ENCODE results near the gene TRMT11.

DNA sequence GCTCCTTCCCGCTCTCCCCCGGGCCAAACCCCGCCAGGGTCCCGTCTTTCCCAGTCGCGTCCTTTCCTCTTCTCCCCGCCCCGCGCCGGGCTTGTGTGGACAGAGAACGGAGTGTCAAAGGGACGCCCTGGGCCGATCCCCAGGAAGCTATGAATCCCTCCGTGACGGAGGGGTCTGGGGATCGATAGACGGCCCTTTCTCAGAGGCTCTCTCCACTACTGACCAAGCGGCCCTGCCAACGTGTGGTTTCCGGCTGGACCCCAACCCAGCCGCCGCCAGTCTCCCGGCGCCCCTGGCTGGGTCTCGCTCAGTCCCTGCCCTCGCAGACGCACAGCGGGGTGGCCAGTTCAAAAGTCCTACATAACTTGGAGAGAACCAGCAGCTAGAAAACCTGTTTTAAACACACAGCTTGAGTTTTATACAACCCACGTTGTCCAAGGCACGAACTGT lies 1.2 kb upstream of the HEY2 start:
- PRO-cap: bidirectional peak, plus-strand start at position 310 of the sequence, minus-strand start at position 234 of the sequence
- RAMPAGE, long total RNA, 2 experiments: no peak in any of the 2 experiments

DNA sequence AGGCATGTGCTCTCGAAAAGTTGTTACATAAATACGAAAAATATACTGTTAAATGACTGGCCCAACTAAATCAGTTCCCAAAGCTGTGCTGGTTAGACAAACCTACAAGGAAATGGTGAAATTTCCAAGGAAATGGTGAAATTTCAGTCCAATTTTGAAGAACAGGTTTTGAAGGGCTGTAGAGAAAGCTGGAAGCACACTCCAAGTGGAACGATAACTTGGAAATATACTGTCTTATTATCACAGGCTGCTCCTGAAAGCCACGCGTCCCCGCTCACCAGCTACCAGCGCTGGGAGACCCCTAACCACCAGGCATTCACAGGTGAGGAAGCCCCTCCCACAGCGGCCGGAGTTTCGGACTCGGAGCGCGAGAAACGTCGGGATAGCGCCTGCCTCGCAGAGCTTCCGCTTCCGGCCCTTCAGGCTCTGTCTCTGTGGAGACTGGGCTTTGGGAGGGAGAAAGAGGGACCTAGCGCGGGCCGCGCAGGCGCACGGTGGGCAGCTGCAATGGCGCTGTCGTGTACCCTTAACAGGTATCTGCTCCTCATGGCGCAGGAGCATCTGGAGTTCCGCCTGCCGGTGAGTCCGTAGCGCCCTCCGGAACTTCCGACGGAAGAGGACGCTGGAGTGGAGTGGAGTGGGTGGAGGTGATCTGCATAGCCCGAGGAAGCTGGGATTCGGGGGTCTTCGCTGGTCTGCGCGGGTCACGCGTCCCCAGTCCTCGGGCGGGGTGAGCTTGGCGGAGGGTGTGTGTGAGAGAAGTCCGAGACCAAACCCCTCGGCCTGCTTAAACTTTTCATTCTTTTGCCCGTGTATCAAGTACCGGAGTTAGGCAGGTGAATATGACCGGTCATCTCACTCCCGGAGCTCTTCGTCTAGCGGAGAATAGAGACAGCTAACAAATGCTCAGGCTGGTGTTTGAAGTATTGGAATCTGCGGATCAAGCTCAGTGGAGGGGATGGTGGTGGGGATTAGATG lies at the start of gene TRMT11:
TRMT11 (plus strand) TSS at position 497 of the 978 bp plus-strand sequence.
- PRO-cap: bidirectional peak, plus-strand start at position 422 of the sequence, minus-strand start at position 434 of the sequence
- RAMPAGE, long total RNA, 2 experiments: start-site peak on the plus strand in 2 of 2 experiments, centred at positions 467 to 492 of the sequence, 159 to 312 reads per replicate

DNA sequence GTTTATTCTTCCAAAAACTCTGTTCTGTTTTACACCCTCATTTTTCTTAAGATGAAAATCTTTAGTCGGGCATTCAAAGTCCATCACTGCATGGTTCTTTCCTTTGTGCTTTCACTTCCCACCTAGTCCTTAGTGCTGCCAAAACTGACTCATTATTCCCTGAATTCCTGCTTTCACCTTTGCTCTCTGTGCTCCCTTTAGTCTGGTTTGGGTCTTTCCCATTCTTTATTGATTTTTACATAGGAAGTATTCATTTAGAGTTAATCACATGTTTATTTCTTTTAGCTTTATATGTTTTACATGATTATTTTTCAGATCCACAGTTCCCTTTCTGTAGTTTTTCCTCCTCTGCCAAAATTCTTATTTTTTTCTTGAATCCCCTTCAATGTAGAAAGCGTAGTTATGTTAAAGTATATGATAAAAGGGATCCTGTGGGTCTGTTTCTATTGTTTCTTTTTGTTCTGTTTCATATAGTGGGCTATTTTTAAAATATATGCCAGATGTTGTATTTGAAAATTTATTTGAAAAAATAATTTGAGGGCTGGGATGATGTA lies 3.5 kb downstream of the TRMT11 start:
- PRO-cap: no peak
- RAMPAGE, long total RNA, 2 experiments: no peak in any of the 2 experiments

GRCh38 chr6:125994993-125995720 lies 8.8 kb downstream of the TRMT11 start:
- PRO-cap: no peak
- RAMPAGE, long total RNA, 2 experiments: no peak in any of the 2 experiments

DNA sequence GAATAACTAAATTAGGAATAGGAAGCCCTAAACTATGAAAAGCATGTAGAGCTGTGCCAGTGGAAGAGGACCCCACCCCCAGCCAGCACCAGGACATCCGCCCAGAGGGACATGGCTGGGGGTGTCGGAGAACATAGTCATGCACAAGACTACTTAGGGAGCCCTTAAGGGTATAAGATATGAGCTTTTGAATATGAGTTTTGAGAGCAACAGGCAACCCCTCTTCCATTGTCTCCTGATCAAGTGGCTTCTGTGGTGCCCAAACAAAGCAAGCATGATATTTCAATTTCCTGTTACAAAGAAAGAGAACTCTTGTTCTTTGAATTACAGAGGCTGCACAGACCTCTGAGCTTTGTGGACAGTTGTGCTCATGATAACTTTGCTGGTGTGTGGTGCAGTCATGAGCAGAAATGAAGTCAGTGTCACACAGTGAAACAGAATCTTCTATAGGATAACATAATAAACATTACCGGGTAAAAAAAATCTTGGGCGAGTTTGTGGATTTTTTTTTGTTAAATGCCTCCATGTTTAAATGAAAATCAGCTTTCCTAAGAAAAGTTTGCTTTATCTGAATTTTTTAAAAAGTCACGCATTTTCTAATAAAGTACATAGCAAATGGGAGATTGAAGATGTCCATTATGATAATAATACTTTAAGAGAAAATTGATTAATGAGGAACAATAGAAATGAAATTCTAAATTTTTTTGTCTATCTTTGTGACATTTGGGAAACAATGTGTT lies 66.9 kb upstream of the THEMIS start:
- PRO-cap: no peak
- RAMPAGE, long total RNA, 2 experiments: no peak in any of the 2 experiments

- PRO-cap: no peak
- RAMPAGE, long total RNA, 2 experiments: no peak in any of the 2 experiments
Observed at GRCh38 chr6:128491170-128491671, 29.2 kb downstream of the PTPRK start.

DNA sequence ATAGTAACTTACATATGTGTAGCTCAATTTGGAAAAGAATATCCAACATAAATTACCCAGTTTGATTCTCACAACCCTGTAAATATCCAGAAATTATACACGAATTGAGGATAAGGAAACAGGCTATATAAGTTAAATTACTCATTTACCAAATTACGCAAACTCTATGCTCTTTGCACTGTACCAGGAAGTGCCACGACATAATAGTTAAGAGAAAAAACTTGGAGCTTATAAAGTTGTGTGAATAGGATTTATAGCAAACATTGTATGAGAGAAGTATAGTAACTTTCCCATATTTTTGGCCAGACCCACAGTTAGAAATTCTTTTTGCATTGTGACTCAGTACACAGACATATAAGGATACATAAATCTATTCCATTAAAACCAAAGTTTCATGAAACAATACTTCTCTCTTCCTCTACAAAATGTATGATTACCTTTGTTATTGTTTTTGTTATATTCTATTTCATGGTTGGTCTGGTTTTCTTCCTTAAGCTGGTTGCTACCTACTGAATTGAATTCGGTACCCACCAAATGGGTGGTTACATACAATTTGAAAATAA lies 20.9 kb downstream of the PTPRK start:
- PRO-cap: no peak
- RAMPAGE, long total RNA, 2 experiments: no peak in any of the 2 experiments

DNA sequence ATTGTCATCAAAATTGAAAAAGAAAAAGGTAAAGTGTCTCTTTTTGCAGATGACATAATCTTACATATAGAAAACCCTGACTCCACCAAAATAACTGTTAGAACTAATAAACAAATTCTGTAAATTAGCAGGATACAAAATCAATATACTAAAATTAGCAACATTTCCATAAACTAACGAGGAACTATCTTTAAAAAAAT lies 182.4 kb downstream of the LAMA2 start:
- PRO-cap: no peak
- RAMPAGE, long total RNA, 2 experiments: no peak in any of the 2 experiments

GRCh38 chr6:129131003-129131781 lies 248.3 kb downstream of the LAMA2 start:
- PRO-cap: bidirectional peak, plus-strand start at chr6:129131491, minus-strand start at chr6:129131416
- RAMPAGE, long total RNA, 2 experiments: no peak in any of the 2 experiments

DNA sequence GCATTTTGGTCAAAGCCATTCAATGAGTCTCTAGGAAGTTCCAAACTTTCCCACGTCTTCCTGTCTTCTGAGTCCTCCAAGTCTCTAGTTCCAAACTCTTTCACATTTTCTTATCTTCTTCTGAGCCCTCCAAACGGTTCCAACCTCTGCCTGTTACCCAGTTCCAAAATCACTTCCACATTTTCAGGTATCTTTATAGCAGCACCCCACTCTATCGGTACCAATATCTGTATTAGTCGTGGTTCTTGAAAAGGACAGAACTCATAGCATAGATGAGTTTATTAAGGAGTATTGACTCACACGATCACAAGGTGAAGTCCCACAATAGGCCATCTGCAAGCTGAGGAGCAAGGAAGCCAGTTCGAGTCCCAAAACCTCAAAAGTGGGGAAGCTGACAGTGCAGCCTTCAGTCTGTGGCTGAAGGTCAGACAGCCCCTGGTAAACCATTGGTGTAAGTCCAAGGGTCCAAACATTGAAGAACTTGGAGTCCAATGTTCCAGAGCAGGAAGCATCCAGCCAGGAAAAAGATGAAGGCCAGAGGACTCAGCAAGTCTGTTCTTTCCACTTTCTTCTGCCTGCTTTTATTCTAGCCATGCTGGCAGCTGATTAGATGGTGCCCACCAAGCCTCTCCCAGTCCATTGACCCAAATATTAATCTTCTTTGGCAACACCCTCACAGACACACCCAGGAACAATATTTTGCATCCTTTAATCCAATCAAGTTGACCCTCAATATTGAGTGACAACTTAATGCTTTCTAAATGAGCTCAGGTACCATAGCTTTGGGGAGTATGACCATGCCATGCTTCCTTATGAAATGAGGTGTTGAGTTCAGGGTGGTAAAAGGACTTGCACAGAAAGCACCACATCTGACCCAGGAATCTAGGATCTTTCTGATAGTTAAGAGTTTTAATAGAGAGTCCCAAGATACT lies 120.2 kb downstream of the ARHGAP18 start:
- PRO-cap: no peak
- RAMPAGE, long total RNA, 2 experiments: no peak in any of the 2 experiments

GRCh38 chr6:130019743-130019902 lies 1.2 kb downstream of the L3MBTL3 start:
- PRO-cap: no peak
- RAMPAGE, long total RNA, 2 experiments: no peak in any of the 2 experiments

DNA sequence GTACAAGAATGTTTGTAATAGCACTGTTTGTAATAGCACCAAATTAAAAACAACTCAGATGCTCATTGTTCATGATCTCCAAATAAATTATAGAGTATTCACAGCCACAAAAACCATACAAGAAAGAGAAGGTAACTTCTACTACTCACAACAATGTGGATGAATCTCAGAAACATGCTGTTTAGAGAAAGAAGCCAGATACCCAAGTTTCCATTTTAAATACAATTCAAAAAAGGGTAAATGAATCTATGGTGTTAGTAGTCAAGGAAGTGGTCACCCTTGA lies 90.8 kb downstream of the SAMD3 start:
- PRO-cap: no peak
- RAMPAGE, long total RNA, 2 experiments: no peak in any of the 2 experiments

- PRO-cap: no peak
- RAMPAGE, long total RNA, 2 experiments: no peak in any of the 2 experiments
Observed at GRCh38 chr6:130138249-130139015, 84.3 kb downstream of the SAMD3 start.

DNA sequence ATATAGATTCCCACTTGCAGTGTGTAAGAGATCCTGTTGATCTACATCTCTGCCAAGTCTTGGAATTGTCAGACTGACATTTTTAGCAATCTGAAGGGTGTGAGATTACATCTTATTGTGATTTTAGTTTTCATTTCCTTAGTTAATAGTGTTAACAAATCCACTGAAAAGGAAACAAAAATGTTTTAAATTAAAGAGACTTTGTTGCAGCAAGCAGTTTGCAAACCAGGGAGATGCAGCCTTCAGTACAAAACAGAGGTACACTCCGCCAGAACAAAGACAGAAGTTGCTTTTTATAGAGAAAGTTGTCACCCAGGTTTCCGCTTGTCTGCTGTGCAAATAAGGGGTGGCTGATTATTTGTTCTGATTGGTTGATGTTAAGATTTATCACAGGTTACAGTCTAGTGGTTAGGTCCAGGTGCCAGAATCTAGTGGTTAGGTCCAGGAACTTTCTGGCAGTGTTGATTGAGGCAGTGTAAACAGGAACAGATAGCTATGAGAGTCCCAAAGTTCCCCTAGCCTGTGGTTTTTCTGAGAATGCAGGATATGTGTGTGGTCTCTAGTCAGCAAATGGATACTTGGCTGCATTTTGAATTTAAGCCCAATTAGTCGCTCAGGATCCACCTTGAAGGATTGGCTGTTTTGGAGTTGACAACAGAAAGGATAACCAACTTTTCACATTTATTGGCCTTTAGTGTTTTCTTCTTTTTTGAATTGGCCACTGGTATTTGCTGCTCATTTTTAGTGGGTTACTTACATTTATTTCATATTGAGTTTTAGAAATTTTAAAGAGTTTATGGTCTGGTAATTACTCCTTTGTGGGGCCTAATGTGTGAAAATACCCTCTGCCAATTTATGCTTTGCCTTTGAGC lies 147.9 kb downstream of the TMEM200A start:
- PRO-cap: no peak
- RAMPAGE, long total RNA, 2 experiments: no peak in any of the 2 experiments

DNA sequence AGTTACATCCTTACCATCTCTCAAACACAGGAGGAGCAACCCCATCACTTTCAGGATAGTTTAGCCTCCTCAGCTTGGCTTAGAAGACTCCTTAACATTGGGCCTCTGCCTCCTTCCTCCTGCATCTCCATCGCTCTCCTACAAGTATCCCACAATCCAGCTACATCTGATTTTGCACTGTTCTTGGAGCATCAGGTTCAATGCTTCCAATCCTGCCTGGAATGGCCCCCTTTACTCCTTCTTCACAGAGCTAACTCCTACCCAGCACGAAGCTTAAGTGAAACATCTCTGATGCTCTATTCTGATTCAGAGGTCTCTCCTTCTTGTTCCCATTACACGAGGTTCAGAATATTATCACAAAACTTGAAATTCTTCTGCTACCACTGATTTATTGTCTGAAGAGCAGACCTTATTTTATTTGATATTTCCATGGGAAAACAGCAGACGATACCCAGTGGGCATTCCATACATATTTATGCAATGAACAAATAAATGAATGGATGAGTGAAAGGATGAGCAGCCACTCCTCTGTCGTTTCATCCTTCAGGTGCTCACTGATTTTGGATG lies 25.5 kb downstream of the SMLR1 start:
- PRO-cap: no peak
- RAMPAGE, long total RNA, 2 experiments: no peak in any of the 2 experiments

- PRO-cap: no peak
- RAMPAGE, long total RNA, 2 experiments: no peak in any of the 2 experiments
Observed at GRCh38 chr6:130853427-130853798, 26.2 kb downstream of the SMLR1 start.

GRCh38 chr6:130969940-130970791 lies 92.9 kb downstream of the EPB41L2 start:
- PRO-cap: bidirectional peak, plus-strand start at chr6:130970462, minus-strand start at chr6:130970339; unidirectional peak, minus-strand start at chr6:130970534
- RAMPAGE, long total RNA, 2 experiments: start-site peak on the minus strand in 2 of 2 experiments, at chr6:130970311-130970380 at its widest, 602 to 852 reads per replicate

DNA sequence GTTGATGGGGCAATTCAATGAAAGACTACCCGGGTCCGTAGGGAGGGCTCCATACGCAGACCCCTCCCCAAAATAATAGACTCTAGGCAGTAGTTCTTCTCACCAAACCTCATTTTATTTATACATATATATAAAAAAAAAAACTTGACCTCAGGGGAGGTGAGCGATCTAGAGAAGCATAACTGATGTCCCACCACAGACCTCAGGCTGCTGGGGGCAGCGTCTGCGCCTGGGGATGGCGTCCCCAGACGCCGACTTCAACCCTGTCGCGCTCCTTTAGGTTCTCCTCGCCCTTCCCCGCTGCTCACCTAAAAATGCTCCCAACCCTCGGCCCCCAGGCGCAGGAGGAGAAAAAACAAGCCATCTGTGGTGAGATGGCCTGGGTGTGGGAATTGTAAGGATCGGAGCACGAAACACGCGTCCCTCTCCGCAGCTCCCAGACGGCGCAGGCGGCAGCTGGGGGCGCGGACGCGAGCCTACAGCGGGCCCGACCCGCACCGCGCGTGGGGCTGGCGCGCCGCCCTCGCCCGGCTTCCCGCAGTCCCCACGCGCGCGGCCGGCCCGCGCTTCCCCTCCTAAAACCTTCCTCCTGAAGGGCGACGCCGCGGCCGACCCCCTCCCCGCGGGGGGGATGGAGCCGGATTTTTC lies 849 bp downstream of the EPB41L2 start:
- PRO-cap: bidirectional peak, plus-strand start at position 439 of the sequence, minus-strand start at position 286 of the sequence; bidirectional peak, plus-strand start at position 540 of the sequence, minus-strand start at position 451 of the sequence
- RAMPAGE, long total RNA, 2 experiments: no peak in any of the 2 experiments

- PRO-cap: no peak
- RAMPAGE, long total RNA, 2 experiments: no peak in any of the 2 experiments
Observed at GRCh38 chr6:131326518-131327214, 191.4 kb downstream of the AKAP7 start.

DNA sequence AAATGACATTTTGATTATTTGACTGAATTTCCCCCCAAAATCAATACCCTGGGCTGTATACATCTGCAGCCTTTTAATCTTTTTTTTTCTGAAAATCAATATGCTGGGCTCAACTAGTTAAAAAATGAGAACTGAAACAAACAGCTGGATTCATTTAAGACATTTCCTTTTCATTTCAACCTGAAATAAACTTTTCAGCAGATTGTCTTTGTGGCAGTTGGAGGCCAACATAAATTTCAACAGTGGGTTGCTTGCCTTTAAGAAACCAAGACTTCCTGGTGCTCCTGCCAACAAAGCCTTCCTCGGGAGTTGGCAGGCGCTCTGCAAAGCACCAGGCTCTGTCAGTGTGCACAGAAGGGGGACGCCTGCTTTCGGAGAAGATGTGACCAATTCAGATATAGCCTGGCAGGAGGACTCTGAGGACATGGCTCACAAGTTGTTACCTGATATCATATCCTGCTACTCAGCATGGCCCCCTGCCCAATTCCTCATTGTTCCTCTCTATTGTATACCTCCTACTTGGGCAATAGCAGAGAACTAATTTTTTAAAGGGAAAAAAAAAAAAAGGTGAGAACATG lies 204.6 kb upstream of the ARG1 start:
- PRO-cap: no peak
- RAMPAGE, long total RNA, 2 experiments: no peak in any of the 2 experiments